Left ventricle myocardium (tissue), 1 donor: ENCODE results near the gene GJE1.

DNA sequence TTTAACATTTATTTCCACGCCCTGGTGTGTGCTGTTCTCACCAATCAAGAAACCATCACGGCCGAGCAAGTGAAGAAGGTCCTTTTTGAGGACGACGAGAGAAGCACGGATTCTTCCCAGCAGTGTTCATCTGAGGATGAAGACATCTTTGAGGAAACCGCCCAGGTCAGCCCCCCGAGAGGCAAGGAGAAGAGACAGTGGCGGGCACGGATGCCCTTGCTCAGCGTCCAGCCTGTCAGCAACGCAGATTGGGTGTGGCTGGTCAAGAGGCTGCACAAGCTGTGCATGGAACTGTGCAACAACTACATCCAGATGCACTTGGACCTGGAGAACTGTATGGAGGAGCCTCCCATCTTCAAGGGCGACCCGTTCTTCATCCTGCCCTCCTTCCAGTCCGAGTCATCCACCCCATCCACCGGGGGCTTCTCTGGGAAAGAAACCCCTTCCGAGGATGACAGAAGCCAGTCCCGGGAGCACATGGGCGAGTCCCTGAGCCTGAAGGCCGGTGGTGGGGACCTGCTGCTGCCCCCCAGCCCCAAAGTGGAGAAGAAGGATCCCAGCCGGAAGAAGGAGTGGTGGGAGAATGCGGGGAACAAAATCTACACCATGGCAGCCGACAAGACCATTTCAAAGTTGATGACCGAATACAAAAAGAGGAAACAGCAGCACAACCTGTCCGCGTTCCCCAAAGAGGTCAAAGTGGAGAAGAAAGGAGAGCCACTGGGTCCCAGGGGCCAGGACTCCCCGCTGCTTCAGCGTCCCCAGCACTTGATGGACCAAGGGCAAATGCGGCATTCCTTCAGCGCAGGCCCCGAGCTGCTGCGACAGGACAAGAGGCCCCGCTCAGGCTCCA is 43.2 kb upstream of the SMIM28 start:
- PRO-cap: no peak

DNA sequence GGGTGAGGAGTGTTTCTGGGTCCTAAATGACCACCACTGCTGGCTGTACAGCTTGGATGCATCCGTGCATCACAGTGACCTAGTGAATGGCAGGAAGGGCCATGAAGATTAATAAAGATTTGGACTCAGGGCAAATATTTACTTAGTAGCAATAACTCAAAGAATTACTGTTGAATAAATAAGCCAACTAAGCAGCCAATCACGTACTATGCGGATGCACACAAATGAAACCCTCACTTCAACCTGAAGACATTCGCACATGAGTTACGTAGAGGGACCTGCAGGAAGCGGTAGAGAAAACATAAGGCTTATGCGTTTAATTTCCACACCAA is 30.3 kb downstream of the NHSL1 start:
- PRO-cap: no peak

- PRO-cap: no peak
Observed at GRCh38 chr6:138485851-138486309, 13.4 kb downstream of the NHSL1 start.

- PRO-cap: no peak
Observed at GRCh38 chr6:138504762-138504961, 5.4 kb upstream of the NHSL1 start.

DNA sequence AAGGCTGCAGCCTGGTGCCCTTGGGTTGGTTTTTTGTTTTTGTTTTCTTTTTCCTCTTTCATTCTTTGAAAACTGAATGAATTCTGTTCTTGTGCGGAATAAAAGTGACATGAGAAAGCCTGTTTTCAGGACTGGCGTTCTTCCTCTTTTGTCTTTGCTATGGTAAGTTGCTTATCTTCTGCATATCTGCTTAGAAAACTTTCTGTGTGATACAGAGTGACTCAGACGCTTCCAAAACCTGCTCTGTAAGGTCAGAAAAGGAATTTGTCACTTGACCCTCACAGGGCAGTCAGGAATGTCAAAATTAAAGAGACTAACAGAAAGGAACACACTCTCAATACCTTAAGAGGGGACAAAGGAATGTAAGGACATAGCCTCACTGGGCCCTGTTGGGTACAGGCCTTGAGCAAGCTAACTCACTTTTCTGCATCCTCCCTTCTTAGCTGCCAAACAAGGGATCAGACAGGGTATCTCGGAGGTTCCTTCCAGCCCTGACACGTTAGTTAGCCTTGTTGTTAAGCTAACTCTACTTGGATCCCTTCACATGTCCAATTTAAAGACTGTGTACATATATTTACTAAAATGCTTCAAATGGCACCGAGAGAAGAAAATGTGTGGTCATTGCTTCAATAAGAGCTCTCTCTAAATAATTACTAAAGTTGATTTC is 56.4 kb upstream of the NHSL1 start:
- PRO-cap: no peak

DNA sequence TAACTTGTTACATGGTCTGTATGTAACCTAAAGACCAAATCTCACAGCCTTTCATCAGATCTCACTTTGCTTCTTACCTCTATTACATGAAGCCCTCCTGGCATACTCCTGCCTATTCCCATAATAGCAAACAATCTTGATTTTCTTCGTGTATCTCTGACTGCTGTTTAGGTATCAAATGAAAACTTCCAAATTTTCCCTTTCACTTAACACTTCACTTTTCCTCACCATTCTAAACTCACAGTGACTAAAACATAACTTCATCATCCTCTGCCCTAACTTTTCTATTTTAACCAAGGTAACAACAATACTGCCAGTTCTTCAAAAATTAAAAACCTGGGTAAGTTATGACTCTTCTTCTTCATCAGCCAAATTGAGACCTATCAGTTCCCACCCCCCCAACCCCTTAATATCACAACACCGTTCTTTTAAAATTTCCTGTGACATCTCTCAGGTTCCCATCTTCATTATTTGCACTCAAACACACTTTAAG is 73.1 kb downstream of the REPS1 start:
- PRO-cap: no peak

GRCh38 chr6:139135555-139136501 is 948 bp downstream of the HECA start:
- PRO-cap: bidirectional peak, plus-strand start at chr6:139135818, minus-strand start at chr6:139135762; unidirectional peak, minus-strand start at chr6:139135975

DNA sequence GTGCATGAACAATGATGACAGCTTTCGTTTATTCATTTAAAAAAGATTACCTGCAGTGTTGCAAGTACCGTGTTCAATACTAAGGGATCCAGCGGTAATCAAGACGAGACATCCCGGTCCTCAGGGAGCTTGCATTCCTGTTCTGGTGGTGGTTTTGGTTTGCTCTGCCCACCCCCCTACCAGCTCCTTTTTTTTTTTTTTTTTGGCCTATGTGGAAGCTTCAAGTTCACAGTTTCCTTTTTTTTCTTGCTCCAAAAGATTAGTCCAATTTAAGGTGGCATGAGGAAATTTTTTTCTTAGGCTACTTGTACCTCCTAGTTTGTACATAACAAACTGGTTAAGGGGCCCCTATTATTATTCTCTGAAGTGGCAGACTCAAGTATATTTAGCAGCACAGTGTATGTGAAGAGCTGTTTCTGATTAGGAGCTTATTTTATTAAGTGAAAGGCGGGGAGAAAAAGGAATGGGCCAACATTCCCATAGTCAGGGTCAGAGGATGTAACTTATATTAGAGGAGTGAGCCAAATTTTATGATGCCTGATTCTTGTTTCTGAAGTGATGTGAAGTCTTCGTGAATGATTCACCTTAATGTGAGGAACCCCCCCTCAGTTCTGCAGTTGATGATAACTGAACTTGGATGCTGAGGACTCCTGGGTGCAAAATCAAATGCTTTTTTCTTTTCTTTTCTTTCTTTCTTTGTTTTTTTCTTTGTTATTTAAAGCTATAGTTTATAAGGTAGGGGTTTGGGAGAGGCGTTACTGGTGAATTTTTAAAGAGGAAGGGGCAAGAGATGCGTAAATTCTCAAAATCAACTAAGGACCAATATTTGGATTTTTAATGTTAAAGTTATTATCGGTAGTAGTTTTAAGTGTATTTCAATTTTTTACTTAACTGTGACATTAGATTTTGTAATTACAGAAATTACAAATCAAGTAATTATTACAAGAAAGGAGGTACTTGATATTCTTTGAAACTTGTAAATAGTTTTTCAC is 2.9 kb downstream of the HECA start:
- PRO-cap: no peak

- PRO-cap: no peak
Observed at GRCh38 chr6:139175976-139176214, 41.0 kb downstream of the HECA start.

DNA sequence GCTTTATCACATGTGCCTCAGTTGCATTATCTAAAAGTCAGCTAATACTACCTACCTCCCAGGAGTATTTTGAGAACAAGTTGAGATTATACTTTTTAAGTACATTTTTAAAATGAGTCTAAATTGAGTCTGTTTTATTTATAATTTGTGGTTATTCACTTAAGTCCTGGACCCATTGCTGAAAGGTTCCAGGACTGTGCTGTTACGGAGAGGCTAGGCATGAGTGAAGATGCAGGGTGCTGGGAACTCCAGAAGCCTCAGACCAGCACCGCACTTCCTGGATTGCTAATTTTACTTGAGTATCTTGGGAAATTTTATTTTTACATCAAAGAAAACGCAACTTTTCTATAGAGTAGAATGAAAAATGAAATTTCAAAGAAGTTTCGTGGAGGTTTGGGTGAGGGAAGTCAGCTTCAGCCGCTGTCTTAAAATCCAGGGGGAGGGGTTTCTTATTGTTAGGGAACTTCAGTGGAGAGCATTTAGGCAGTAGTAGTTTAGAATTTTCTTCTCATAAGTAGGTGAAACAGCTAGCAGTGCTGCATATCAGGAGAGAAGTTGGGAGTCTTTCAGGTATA is 41.4 kb downstream of the HECA start:
- PRO-cap: no peak

- PRO-cap: no peak
Observed at GRCh38 chr6:139381279-139381731, 6.9 kb upstream of the CITED2 start.

GRCh38 chr6:139433593-139433921 is 59.1 kb upstream of the CITED2 start:
- PRO-cap: no peak

DNA sequence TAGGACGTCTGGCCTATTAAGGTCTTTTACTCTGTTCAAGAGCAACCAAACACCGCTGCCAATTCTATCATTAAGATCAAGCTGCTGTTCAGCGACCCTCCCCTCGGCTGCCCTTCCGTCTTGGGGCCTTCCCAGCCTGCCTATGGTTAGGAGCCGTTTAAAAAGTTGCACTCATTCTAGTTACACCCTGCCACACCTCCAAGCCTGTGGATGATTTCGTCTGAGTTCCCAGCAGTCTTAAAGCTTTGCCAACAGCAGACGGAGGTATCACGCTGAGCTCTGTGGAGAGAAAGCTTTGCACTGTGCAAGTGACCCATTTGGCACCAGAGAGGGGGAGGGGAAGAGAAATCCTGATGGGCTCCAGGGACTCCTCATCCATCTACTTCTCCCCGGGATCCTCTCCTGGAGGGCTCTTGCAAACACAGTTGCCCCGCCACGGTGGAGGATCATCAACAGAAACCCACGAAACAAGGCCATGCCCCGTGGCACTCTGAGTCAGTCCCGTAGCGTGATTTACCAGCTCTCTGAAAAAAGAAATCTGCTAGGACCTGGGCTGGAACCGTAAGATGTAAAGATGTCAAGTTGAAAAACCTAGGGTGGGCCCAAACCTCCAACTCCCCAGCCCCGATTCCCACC is 98.8 kb upstream of the CITED2 start:
- PRO-cap: no peak

DNA sequence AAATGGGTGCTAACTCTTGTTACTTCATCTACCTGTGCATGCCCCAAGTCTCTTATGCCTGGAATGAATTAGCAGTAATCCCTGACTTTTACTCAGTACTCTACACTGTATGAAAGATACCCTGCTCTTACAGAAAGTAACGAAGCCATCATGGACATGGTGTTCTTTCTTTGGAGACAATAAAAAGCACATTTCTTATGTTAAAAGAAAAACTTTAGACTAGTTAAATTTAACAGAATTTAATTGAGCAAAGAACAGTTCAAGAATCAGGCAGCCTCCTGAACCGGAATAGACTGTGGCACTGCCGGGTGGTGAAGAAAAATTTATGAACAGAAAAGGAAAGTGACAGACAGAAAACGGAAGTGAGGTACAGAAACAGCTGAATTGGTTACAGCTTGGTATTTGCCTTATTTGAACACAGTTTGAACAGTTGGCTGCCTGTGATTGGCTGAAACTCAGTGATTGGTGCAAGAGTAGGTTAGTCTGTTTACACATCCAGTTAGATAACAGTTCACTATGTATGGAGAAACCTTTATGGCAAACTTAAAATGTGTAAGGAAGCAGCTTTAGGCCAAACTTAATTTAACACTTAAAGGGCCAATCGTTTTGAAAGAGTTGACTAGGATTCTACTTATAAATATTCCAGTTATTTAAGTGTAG is 115.9 kb upstream of the CITED2 start:
- PRO-cap: no peak

DNA sequence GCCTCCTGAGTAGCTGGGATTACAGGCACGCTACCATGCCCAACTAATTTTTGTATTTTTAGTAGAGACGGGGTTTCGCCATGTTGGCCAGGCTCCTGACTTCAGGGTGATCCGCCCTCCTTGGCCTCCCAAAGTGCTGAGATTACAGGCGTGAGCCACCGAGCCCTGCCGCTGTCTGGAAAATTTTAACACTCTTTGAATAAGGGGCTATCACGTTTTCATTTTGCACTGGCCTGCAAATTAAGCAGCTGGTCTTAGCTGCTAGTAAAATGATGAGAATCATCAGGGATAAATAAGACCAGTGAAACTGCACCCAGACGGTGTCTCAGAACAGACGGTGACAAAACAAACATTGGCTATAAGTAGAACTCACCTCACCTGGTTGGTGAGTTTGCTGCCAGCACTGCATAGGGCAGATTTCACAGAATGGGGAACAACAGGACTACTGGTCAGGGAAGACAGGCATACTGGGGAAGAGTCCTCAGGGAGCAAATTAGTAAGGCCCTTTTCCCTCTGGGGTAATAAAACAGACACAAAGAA is 175.8 kb upstream of the CITED2 start:
- PRO-cap: no peak

DNA sequence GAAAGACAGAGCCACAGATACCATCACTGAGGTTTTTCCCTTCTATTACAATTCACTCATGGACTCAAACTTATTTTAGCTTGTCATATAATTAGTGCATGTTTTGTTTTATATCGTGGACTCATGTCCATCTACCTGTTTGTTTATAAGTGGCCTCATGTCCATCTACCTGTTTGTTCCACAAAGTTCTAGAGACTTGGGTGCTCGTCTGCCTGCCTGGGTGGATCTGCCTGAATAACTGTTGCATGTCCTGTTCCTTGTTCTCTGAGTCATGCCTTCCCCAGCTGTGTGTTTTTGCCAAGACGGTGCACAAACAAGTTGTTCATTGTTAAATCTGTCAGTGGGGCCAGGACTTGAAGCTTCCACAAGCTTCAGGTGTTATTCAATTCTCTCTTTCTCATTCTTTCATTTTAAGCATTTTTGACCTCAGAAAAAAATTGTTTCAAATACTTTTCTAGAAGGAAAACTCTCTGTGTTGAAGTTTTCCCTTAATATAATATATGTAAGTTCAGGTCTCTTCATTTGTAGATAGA is 358.0 kb upstream of the CITED2 start:
- PRO-cap: no peak

DNA sequence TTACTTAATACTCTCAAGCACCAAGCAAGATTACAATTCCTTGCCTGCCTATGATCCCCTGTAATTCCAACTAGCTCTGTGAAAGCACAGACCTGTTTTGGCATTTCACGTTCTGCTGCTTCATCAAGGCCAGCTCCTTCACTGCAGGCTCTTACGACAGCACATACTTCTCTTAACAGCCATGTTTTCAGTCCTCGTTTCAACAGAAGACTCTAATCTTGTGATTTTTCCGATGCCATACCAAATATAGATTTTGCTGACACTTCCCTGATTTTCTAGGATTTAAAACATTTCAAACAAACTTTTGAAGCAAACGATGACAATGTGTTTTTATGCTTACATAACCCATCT is 616.4 kb upstream of the CITED2 start:
- PRO-cap: no peak

DNA sequence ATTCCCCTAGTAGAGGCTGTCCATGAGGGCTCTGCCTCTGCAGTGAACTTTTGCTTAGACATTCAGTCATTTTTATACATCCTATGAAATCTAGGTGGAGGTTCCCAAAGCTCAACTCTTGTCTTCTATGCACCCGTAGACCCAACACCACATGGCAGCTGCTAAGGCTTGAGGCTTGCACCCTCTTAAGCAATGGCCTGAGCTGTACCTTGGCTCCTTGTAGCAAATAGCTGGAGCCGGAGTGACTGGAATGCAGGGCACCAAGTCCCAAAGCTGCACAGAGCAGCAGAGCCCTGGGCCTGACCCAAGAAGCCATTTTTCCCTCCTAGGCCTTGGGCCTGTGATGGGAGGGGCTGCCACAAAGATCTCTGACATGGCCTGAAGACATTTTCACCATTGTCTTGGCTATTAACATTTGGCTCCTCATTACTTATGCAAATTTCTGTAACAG is 938.6 kb upstream of the CITED2 start:
- PRO-cap: no peak

DNA sequence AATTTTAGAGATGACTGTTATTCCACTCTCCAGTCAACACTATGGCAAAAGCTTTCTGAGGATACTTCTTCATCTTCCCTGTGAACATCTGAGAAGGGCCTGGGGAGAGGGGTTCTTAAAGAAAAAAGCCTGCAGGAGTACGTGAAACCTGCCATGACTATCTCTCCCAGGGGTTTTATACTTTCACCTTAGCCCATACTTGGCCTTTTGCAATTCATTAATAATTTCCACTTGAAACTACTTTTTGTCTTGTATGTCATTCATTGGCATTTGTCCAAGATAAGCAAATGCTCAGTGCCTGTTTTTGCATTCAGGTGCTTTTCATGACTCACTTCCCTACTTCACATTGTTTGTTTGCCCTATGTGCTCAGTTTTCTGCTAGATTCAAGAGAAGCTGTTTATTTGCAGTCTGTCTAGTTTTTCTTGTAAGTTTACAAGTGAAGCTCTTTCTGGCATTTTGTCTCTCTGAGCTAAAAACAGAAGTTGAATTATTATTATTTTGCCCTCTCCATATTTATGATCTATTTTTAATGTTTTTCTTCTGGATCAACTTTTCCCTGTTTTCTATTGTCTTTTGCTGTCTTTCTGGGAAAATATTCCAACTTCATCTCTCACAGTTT is 580.2 kb upstream of the GJE1 start:
- PRO-cap: unidirectional peak, plus-strand start at position 370 of the sequence

DNA sequence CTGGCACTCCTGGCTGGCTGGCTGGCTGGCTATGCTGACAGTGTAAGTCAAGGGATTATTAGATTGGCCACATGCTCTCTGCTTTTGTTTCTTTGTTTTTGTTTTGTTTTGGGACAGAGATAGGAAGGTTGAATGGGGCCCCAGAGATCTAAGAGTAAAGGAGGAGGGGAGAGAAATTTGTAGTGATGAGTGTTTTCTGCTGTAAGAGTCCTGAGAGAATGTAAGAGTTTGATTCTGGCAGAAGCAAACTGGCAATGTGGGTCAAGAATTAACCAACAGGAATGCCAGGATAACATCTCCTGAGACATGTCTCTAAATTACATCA is at the start of gene GJE1:
Gene GJE1 (plus strand): TSS at position 73 of the 325 bp plus-strand sequence.
- PRO-cap: no peak